SK-N-DZ (cell line): ENCODE results near the gene TMEM161A.

DNA sequence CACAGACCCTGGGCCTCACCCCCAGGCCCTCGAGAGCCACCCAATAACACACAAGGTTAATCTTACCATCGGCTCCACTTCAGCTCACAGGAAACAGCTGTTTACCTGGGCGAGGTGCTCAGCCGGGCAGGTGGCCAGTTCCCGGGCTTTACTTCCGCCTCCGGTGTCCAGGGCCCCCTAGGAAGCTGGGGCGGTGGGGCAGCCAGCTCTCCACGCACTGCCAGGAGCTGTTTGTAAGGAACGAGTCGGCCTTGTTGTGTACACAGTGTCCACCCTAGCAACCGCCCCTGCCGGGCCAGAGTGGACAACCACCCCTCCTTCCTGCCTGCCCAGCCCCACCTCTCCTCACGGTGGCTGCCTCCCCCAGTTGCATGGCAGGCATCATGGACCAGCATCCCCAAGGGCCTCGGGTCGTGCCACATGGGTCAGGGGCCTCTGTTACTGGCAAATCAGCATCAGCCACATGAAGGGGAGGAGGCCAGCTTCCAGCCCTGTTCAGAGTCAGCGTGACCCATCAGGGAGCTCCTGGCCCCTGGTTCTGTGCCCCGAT lies 49.3 kb downstream of the COMP start:
RAMPAGE:
- cytosol, long total RNA = no peak
- nucleus, long total RNA = no peak

GRCh38 chr19:18769284-18769644 lies 21.8 kb downstream of the COMP start:
RAMPAGE:
- cytosol, long total RNA = no peak
- nucleus, long total RNA = no peak

DNA sequence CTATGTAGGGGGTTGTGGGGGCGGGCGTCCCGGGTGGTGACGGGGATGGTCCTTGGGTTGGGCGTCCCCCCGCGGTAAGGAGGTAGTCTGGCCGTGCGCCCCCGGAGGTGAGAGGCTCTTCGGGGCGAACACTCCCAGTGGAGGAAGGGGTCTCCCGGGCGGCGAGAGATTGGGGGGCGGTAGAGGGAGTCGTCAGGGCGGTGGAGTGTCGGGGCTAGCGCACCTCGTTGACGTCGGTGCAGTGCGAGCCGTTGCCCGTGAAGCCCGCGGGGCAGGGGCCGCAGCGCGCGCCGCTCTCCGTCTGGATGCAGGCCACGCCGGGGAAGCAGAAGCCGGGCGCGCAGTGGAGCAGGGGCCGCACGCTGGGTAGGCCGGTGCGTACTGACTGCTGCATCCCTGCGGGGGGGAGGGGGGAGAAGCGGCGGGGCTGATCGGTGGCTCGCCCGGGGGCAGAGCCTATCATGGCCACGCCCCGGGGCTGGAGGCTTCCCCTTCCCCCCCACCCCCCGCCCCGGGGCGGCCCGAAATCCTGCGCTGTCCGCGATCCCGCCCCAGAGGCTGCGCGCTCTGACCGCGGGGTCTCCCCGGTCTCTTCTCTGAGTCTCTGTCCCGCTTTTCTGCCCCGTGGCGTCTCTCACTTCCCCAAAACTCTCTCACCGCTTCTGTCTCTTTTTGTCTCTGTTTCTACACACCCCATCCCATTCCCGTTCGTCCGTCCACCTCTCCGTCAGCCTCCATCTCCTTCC lies 1.2 kb downstream of the COMP start:
RAMPAGE:
- cytosol, long total RNA = no peak
- nucleus, long total RNA = no peak

RAMPAGE:
- cytosol, long total RNA = no peak
- nucleus, long total RNA = no peak
These were observed 37.0 kb downstream of the SLC25A42 start for GRCh38 chr19:19100682-19101266.

RAMPAGE:
- cytosol, long total RNA = no peak
- nucleus, long total RNA = no peak
These were observed 26.4 kb downstream of the TMEM161A start for GRCh38 chr19:19111719-19112502.

DNA sequence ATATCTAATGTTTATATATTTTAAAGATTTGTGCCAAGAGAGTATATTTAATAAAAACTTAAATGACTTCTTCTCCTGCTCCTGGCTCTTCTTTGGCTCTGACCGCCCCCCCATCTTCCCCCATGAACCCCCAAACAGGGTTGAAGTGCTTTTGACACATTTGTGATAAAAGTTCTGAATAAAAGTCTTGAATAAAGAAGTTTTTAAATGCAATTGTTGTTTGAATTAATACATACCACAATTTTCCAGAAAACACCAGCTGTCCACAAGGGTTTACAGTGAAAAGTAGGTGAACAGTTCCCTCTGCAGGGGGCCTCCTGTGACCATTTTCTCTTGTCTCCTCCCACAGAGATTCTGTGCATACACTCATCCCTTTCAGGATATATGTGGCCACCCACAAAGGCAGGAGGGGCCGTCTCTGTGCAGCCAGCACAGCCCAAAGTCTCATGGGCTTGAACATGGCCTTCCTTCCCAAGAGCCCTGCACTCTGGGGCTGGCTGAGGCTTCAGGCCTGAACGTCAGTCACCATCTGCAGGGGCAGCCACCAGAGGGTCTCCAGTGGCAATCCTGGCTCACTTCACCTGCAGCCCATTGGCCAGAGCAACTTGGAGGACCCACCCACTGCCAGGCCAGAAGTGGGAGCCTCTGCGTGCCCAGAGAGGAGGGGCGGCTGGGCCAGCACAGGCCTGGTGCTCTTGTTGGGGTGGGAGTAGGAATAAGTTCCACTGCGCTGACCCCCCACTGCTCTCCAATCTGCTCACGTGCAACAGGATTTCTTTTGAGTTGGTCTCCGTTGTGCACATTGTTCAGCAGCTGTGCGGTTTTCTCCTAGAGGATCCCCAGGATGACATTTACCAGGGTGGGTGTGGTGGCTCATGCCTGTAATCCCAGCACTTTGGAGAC lies 25.2 kb downstream of the TMEM161A start:
RAMPAGE:
- cytosol, long total RNA = no peak
- nucleus, long total RNA = no peak

DNA sequence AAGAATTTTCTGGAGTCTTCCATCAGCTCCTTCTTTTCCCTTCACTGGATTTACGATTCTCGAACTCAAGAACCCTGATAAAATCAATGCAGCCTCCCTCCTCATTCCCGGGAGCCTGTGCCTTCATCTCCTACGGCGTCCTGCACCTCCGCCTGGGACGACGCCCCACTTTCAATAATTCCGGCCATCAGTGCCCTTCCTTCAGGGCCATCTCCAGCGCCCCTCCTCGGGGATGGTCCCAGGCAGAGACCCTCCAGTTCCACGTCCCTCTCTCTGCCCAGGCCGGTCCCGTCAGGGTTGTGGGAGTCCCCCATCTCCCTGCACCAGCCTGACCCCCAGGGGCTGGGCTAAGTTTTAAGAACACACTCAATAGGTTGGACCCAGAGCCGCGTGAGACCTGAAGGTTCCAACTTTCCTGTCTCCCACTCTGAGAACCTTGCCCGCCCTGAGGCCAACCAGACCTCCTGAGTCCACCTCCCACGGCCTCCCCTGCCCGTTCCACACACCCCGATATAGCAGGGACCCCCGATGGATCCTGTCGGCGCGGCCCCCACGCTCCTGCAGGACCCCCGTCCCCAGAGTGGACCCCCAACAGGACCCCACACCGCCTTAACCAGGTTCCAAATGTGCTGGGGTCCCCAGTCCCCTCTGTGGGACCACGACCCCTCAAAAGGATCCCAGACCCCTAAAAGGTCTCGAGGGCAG lies 649 bp downstream of the TMEM161A start:
RAMPAGE:
- cytosol, long total RNA = no peak
- nucleus, long total RNA = no peak

DNA sequence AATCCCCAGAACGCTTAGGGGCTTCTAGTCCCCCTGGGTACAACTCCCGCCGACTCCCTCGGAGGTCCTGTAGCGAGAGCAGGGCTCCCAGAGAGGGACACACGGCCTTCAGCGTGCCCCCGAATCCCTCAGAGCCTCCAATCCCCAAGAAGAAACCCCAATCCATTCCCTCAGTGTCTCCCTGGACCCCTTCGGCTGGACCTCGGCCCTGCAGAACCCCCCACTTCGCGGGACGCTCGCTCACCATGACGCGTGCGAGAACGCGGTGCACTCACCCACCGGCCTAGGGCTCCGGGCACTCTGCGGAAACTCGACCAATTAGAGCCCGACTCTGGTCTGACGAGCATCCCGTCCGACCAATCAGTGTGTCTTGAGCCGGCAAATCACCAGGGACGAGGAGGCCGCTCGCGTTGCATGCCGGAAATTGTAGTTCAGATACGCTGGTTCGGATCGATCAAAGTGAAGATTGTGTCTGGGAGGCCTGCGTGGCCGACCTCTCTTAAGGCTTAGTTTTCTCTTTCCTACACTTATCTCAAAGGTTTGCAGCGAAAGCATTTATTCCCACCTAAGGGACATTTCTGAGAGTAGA lies at the start of gene TMEM161A:
Gene TMEM161A (minus strand): TSS at position 297 of the 589 bp plus-strand sequence.
RAMPAGE:
- cytosol, long total RNA = no peak
- nucleus, long total RNA = start-site peak on the minus strand centred at position 287 of the sequence, 22 bp wide, 80 and 31 reads in 2 replicates

GRCh38 chr19:19319818-19320286 lies 457 bp downstream of the SUGP1 start:
RAMPAGE:
- cytosol, long total RNA = no peak
- nucleus, long total RNA = no peak

GRCh38 chr19:19409622-19409983 lies 4.1 kb downstream of the GATAD2A start:
RAMPAGE:
- cytosol, long total RNA = no peak
- nucleus, long total RNA = no peak

RAMPAGE:
- cytosol, long total RNA = no peak
- nucleus, long total RNA = no peak
These were observed 30.8 kb downstream of the GATAD2A start for GRCh38 chr19:19435965-19436932.

DNA sequence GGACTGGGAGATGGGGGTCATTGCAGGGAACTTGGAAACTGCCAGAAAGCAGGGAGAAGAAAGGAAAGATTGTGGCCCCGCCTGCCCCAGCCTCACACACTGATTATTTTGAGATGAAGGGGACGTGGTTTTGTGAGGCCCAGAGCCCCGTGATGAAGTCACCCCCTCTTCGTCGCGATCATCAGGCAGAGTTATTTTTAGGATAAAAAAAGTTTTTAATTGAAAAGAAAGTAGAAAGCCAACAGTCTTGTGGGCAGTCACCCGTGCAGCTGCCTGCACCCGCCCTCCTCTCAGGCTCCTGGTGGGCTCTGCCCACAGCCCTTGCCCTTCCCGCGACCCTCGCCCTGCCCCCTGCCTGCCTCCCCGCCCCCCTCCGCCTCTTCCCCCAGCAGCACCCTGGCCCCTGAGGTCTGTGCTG lies 1.9 kb upstream of the YJEFN3 start:
RAMPAGE:
- cytosol, long total RNA = no peak
- nucleus, long total RNA = no peak

DNA sequence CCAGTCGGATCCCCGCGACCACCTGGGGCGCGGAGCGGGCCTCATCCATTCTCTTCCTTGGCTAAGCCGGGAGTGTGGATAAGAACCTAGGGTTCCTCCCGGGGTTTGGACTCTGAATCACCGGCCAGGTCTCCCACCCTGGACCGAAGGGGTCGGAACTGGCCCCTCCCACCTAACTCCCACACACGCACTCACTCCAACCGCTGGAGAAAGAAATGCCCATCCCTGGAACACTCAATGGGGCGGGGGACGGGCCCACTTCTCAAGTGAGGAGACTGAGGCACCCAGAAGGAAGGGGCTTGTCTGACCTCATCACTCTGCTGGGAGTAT lies 445 bp downstream of the CILP2 start:
RAMPAGE:
- cytosol, long total RNA = no peak
- nucleus, long total RNA = no peak

DNA sequence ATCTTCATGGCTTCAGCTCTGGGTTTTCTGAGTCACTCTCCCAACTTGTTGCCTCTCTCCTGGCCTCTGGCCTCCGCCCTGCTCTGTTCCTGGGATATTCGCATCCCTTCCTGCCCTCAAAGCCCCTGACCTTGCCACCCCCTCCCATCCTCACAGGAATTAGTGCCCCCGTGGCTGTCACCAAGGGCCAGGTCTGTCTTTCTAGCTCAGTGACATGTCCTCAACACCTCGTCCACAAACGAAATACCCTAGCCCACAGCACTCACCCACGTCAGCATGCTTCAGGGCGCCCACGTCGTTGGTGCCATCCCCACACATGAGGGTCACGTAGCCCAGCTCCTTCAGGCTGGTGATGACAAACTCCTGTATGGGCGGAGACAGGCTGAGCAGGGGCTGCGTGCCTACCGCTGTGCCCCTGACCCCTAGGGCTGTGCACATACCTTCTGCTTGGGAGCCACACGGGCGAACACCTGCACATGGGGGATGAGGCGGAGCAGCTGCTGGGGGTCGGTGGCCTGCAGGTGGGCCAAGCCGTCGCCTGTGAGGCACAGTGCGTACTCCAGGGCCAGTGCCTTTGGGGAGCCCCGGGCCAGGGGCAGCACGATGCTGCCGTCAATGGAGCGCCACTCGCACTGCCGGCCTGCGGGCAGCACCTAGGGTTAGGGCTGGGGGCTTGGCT lies 6.0 kb upstream of the GMIP start:
RAMPAGE:
- cytosol, long total RNA = no peak
- nucleus, long total RNA = no peak

DNA sequence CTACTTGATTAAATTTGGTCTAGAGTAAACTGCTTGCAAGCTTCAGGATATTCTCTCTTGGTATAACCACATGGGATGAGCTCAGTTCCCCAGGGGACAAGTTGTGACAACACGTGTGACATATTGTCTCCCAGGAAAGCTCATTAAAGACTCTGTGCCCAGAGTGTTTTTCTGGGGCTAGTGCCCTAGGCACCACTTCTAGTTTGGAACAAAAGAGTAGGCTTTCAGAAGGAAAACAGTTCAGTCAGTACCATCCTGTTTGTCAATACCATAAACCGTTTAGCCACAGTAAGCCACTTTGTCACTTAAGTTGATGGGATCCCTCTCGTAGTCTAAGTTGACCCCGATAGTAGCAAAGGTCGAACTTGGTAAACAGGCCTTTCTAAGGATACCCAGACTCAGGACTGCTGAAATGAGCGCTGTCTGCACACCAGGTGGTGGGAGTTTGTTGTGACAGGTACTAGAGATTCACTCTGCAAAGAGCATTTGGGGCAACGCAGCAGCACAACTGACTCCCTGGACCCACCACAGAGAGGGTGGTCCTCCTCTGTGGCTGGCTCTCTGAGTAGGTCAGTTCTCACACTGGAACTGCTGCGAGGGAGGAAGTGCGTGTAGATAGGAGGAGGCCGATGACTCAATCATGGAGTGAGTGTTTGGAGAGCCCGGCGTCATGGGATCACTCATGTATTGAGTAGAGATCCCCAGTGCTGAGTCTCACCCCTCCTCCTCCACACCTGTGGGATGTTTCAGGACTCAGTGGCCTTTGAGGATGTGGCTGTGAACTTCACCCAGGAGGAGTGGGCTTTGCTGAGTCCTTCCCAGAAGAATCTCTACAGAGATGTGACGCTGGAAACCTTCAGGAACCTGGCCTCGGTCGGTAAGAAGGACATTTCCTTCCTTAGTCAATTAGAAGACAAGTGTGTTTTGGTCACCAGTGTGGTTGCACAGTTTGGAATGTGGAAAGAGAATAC lies 8.8 kb downstream of the ZNF101 start:
RAMPAGE:
- cytosol, long total RNA = no peak
- nucleus, long total RNA = no peak

DNA sequence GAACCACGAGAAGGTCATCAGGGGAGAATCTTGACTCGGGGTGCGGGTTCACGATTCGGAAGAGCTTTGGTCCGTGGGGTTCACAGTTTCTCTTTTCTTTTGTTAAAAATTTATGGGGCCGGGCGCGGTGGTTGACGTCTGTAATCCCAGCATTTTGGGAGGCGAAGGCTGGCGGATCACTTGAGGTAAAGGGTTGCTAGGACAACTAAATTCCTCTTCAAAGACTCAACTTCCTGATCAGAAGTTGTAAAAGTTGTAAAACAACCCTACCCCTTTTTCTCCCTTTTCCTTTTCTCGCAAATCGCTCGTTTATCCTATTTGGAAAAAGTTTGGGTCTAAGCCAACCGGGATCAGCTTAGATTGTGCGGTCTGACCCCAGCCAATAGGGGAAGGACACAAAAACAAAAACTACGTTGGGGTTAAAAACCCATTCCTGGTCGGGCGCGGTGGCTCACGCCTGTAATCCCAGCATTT lies 668 bp downstream of the ZNF486 start:
RAMPAGE:
- cytosol, long total RNA = no peak
- nucleus, long total RNA = no peak

RAMPAGE:
- cytosol, long total RNA = no peak
- nucleus, long total RNA = no peak
These were observed 142.9 kb downstream of the ZNF737 start for GRCh38 chr19:20422558-20423159.

GRCh38 chr19:20423180-20424192 lies 142.1 kb downstream of the ZNF737 start:
RAMPAGE:
- cytosol, long total RNA = no peak
- nucleus, long total RNA = no peak

DNA sequence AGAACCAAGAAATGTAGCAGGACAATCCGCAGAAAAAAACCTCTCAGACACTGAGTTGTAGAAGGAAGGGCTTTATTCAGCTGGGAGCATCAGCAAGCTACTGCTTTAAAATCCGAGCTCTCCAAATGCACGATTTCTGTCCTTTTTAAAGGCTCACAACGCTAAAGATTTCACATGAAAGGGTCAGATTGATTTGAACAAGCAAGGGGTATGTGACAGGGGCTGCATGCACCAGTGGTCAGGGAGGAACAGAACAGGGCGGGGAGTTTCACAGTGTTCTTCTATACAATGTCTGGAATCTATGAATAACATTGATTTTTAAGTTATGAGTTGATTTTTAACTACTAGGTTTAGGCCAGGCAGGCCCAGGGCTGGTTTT lies 133.5 kb downstream of the ZNF737 start:
RAMPAGE:
- cytosol, long total RNA = no peak
- nucleus, long total RNA = no peak

RAMPAGE:
- cytosol, long total RNA = no peak
- nucleus, long total RNA = no peak
These were observed 46.6 kb upstream of the ZNF737 start for GRCh38 chr19:20612190-20612624.